ENCODE measurements around a stretch of chr20.

DNA sequence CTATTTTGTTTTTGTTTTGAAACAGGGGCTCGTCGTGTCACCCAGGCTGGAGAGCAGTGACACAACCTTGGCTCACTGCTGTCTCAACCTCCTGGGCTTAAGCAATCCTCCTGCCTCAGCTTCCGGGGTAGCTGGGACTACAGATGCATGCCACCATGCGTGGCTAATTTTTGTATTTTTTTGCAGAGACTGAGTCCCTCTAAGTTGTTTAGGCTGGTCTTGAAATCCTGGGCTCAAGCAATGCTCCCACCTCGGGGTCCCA is 19.3 kb upstream of the RIPOR3 start:
- PRO-cap = no peak

- PRO-cap = no peak
Measured at GRCh38 chr20:50756265-50756732, 24.9 kb downstream of the PARD6B start.

DNA sequence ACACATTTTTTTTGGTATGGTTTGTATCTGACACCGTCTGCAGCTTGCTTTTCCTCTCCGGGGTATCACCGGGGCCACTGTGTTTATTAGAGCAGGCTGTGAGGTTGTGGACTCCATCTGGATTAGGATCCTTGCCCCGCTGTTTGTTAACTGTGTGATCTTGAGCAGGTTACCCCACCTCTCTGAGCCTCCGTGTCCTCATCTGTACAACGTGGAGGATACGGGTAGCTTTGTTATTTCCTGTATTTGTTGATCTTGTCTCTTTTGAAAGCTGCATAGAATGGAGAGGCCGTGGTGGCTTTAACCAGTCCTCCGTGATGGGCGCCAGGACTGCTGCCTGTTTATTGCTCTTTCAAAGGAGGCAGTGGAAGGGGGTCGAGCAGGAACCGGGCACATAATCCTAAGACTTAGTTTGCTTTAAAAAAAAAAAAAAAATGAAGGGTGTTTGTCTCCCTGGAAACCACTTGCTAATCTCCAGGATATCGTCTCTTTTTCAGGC is 22.9 kb downstream of the BCAS4 start:
- PRO-cap = no peak

DNA sequence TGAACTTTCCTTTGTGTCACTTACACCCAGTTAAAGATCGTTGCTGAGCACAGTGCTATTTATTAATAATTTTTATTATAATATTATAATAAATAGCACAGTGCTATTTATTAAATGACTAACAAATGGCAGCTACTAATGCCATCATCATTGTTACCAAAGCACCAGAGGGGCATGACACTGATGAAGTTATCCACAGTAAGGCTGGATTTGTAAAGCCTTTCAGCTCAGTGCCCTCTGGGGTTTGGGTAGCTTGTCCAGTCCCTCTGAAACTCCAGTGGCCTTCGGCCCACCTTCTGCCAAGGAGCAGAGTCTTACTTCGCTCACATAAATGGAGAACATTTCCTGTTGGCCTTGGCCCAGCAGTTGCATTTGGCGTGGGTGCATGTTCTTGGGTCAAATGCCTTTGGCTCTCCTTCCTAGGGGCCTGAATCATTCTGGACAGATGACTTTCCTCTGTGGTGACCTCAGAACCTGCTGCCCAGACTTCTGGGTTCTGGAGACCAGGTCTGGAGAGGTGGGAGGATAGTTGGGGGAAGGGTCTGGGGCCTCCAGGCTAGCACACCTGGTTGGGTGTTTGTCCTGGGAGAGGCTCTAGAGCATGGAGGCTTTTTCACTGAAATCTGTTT is 29.2 kb downstream of the BCAS4 start:
- PRO-cap = no peak

DNA sequence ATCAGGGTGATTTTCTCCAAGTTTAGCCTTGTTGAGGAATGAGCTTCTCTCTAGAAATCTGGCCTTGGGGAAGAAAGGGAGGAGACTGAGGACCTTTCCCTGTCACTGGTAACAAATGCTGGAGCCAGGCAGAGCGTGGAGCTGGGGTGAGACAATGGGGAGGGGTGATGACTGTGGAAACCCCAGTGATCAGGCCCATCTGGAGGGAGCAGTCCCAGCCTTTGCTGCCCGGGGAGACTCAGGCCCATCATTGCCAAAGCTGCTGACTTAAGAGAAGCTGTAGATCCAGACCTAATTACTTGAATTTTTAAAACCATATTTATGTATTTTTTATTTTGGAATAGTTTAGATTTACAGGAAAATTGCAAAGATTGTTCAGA is 31.3 kb downstream of the BCAS4 start:
- PRO-cap = no peak

DNA sequence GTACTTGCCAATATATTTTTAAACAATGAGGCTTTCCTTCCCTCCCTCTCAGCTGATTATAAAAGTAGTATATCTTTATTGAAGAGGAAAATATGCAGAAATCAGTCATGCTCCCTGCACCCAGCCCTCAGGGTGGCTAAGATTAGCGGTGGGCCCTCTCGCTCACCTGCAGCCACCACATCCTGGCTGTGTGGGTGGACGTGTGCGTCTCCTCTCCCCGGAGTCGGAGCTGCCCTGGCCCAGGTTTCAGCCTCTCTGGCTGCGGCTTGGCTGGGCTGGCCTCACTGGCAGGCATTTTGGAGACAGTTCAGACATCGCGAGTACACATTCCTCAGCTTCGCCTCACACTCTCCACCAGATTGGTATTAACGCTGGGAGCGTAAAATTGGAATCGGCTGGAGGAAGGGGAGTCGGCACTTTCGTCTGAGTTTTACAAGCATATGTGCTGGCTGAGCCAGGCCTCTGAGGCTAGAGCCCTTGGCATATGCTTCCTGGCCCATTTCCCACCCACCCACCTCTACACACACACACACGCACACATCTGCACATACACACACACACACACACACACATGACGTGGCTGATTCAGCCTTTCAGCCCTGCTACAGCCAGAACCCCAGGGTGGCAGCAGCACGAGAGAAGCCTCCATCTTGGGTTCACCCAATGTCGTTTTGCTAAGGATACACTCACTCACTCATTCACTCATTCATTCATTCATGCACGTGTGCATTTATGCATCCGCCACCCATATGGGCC is 42.8 kb downstream of the BCAS4 start:
- PRO-cap = no peak

- PRO-cap = no peak
Measured at GRCh38 chr20:50915456-50916005, 15.7 kb downstream of the ADNP start.

- PRO-cap = no peak
Measured at GRCh38 chr20:50929913-50930109, 1.4 kb downstream of the ADNP start.

- PRO-cap = no peak
Measured at GRCh38 chr20:51096509-51097218, 73.8 kb upstream of the KCNG1 start.

GRCh38 chr20:51491906-51493238 is 50.1 kb downstream of the NFATC2 start:
- PRO-cap = no peak

- PRO-cap = no peak
Measured at GRCh38 chr20:53157835-53158291, 185.7 kb downstream of the TSHZ2 start.

- PRO-cap = no peak
Measured at GRCh38 chr20:53371906-53372615, 221.6 kb downstream of the ZNF217 start.

- PRO-cap = no peak
Measured at GRCh38 chr20:53503985-53504461, 89.6 kb downstream of the ZNF217 start.

- PRO-cap = no peak
Measured at GRCh38 chr20:53581373-53581836, 12.2 kb downstream of the ZNF217 start.

- PRO-cap = no peak
Measured at GRCh38 chr20:53582636-53583392, 10.8 kb downstream of the ZNF217 start.

- PRO-cap = no peak
Measured at GRCh38 chr20:53595801-53596083, 2.1 kb upstream of the ZNF217 start.

DNA sequence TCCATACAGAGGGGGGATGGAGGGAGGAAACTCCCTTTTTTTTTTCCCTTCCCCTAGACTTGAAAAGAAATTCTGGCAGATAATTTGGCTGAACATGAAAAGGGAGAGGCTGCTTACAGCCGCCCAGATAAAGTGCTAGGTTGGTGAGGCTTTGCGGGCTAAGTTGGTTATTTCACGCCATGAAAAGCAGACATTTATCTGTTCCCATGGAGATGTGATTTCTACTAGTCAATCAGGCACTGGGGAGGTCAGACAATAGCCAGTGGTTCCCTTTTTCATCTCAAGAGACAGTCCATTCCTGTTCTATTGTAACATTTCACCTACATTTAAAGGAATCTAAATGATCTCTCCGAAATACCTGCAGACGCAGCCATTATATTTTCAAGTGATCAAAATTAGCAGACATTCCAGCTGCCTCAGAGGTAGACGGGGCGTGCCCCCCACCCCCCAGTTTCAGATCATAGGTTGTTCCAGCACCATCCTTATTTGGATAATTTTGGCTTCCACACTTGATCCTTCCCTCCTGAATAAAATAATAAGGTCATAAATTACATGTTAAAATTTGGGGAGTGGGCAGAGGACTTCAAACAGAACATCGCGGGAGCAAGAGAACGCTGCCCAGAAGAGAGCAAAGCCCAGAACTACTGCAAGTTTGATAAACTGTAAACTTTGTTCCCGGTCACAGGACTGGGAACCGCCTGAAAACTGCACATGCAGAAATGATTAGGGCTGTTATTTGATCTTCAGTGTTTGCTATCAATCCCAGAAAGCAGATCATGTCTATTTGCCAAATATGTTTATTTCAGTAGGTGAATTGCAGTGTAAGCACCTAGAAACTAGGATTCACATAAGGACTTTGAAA is 144.0 kb upstream of the ZNF217 start:
- PRO-cap = no peak

DNA sequence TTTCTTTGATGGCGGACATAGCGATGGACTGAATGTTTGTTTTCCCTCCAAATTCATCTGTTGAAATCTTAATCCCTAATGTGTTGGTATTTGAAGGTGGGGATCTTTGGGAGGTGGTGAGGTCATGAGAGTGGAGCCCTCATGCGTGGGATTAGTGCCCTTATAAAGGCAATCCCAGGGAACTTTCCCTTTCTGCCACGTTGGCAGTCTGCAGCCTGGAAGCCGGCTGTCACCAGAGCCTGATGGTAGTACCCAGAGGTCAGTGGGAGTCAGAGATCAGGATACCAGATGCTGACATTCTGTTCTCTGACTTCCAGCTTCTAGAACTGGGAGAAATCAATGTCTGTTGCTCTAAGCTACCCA is 173.5 kb upstream of the ZNF217 start:
- PRO-cap = no peak

GRCh38 chr20:53837285-53837786 is 233.1 kb downstream of the BCAS1 start:
- PRO-cap = no peak

DNA sequence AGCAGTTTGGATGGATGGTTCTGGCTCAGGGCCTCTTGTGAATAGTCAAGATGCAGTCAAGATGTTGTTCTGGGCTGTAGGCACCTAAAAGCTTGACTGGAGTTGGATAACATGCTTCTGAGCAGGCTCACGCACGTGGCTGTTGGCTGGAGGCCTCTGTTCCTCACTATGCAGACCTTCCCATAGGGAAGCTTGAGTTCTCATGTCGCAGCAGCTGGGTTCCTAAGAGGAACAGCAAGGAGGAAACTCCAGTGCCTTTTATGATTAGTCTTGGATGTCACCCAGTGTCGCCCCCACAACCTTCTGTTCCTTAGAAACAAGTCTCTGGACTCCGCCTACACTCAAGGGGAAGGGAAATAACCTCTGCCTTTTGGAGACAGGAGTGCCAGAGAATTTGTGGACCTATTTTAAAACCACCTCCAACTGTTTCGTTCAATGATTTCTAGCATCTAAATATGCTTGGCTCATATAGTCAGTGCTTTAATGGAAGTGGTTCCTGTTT is 210.7 kb downstream of the BCAS1 start:
- PRO-cap = no peak